ENCODE measurements around a stretch of chr7.

DNA sequence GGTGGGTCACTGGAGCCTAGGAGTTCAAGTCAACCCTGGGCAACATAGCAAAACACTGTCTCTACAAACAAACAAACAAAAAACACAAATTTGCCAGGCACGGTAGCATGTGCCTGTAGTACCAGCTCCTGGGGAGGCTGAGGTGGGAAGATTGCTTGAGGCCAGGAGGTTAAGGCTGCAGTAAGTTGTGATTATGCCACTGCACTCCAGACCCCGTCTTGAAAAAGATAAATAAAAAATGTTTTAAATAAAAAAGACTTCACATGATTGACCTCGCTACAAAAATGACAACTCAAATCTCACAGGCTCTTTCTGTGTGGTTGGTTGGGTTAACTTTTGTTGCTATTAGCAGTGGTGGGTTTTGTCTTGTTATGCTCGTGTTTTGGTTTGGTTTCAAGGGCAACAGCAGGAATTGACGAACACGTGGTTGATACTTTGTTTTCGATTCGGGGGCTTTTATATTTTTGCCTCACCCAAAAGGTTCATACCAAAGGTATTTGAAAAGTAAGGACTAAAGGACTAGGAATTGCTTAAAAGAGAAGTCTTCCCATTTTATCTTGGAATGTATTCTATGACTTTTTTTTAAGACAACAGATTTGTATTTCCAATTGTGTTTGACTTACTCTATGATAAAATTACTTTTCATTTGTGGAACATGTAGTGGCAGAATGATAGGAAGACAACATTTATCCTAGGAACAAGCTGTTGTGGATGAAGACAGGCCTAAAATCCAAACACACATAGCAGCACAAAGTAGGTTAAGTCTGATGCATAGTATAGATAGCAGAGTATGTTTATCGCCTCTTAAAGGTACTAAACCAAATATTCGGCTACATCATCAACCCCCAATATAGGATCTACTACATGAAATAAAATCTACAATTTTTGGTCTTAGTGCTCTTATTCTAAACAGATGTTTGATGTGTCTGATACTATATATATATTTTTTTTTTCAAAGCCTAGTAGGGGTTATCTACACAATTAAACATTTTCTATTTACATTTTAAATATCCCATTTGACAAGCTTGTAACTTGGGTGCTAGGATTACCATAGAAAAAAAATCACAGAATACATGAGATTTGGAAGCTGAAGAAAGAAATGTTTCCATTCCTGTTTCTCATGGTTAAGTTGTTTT, 226.8 kb upstream of the MKLN1 start:
- RRBS = no CpG with 5 or more reads among the region's 10 CpGs

GRCh38 chr7:131203119-131203732, 124.5 kb upstream of the MKLN1 start:
- RRBS = no CpG with 5 or more reads among the region's 4 CpGs

DNA sequence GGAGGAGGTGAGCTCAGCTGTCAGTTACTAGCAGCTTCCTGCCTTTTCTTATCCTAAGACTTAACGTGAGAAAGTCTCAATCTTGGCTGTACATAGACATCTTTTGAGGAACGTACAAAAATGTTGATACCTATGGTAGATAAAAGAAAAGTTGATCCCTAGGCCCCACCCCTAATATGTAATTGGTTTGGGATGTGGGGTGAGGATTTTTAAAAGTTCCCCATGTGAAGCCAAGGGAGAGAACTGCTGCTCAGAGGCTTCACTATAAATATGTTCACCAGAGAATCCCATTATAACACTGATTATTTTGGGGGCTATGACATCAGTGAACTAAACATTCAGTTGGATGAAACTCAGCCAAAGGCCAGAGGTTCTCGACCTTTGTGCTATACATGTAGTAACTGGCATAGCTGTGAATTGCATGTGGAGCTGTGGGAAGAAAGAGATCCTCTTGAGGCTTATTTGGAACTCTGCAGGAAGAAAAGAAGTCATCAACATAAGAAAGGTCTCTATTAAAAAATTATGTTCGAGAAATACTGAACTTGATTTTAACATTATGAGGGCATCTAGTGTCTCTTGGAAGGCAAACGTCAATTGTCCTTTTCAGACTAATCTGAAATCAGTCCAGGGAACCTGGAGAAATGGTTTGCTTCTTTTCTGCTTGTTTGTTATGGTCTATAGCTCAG, 26.6 kb upstream of the MKLN1 start:
- RRBS = no CpG with 5 or more reads among the region's 5 CpGs

DNA sequence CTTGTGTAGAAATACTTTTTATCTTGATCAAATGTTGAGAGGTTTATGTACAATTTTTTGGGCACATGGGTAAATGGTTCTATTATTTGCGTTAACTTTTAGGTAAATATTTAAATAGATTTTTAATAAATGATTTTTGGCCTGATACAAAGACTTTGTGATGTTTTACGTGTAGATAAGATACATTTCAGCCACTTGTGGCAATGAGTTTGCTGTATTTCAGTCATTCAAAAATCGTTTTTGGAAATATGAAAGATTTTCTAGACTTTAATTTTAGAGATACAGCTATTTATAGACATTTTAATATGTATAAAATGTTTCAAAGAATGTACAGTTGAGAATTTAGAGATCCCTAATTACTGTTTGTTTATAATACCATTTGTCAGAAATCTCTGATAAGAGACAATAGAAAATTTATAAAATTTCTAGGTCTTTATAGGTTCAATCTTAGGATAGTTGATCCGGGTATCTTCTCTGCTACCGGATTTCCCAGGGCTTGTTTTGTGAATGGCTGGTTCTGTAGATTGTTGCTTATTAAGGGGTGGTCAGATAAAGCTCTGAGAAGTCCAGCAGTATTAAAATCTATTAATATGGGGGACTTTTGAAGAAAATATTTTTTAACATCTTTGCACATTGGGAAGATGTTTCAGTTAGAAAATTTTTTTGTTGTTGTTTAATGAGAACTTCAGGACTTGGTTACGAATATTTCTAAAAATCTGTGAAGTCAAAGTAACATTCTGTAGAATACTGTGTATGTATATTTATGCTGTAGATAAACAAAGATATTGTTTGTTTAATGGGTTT, 7.1 kb downstream of the MKLN1 start:
- RRBS = no CpG with 5 or more reads among the region's 6 CpGs

- RRBS = no CpG with 5 or more reads among the region's 21 CpGs
These were observed 49.8 kb downstream of the PODXL start for GRCh38 chr7:131506472-131507137.

DNA sequence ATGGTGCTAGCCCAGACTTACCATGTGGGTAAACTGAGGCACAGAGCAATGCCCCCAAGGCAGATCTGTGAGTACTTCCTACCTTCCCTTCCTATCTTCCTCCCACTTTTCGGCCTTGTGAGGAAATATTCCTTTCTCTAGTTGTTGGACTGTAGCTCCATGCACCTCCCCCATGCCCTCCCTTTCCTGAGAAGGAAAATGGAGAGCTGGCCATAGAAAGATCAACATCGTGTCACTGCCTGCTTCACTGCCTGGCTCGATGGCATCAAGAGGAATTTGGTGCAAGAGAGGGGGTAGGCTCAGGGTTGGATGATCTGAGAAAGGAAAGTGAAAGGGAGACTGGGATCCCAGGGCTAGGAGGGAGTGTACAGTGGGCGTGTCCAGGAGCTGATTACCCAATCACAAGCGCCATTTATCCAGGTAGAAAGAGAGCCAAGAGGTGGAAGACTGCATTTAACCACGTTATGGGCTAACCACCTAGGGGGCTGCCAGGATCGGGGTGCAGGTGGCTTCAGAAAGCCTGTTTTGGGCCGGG, 10.4 kb downstream of the PODXL start:
- RRBS = no CpG with 5 or more reads among the region's 8 CpGs

DNA sequence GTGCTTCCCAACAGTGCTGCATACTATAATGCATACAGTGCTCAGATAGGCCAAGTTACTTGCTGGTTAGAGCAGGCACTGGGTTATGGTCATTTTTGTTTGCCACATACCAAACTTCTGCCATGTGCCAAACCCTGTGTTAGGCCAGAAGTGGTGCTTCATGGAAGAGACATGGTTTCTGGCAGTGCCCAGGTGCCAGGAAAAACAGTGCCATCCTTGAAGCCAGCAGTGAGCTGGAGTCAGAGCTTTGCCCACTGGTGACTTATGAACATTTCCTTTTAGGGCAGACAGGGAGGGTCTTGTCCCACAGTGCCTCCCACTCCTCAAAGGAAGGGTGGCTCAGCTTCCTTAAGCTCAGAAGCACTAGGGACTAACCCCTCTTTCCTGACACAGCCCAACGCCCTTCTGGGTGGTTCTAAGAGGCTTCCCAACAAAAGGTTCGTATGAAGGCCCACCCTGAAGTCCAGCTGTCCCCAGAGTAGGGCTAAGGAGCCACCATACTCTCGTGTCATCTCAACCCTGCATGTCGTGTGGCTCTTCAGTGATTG, 2.0 kb downstream of the PODXL start:
- RRBS = no CpG with 5 or more reads among the region's 4 CpGs

DNA sequence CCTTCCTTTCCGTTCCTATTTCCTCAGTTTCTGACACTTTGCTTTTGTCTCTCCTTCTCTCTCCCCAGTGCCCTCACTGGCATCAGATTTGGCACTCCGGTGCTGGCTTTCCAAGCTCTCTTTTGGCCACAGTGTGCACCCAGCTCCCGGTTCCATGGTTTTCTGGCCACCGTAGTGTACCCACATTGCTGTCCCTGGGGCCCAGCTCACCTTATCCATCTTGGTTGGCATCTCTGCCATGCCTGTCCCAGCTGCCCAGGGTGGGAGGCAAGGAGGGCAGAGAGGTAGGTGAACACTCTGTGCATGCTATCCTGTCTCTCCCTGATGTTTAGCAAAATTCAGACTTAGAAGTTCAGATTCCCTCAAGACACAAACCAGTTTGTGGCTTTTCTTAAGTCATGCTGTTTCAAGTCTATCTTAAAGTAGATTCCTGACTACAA, 142.1 kb downstream of the PLXNA4 start:
- RRBS = 69% methylated on average over 1 of the region's 4 CpGs

GRCh38 chr7:132655419-132655879, 79.2 kb upstream of the PLXNA4 start:
- RRBS = 6% methylated on average over 3 of the region's 10 CpGs

DNA sequence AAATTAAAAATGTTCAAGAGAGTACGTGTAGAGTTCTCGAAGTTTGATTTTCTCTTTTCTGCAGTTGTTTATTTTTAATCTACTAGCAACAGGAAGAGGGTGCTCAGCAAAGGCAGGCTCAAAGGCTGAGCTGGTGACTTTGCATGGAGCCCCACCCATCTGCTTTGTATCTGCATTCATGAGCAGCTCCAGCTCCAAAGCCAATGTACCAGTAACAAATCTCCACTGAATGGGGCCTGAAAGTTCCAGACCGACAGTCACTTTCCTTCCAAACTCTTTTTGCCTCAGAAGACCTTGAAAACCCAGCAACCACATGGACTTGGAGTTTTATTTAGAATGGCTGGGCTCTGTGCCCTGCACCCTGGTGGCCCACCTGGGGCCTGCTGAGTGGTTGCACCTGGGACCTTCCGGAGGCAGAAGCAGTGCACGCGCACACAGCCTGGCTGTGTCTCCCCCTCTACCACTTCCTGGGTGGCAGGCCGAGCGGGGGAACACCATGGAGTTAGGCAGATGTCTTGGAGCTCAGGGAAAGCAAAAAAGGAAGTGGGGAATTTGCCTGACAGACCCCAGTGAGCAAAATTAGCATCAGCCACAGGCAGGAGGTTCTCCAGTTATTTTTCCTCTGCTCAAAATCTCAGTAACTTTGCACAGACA, 195.1 kb upstream of the PLXNA4 start:
- RRBS = no CpG with 5 or more reads among the region's 8 CpGs

- RRBS = no CpG with 5 or more reads among the region's 6 CpGs
These were observed 140.9 kb downstream of the CHCHD3 start for GRCh38 chr7:132940625-132941669.

GRCh38 chr7:133501844-133502213, 249.0 kb downstream of the EXOC4 start:
- RRBS = no CpG with 5 or more reads among the region's 6 CpGs

GRCh38 chr7:133725497-133726077, 401.6 kb upstream of the LRGUK start:
- RRBS = no CpG with 5 or more reads among the region's 4 CpGs

DNA sequence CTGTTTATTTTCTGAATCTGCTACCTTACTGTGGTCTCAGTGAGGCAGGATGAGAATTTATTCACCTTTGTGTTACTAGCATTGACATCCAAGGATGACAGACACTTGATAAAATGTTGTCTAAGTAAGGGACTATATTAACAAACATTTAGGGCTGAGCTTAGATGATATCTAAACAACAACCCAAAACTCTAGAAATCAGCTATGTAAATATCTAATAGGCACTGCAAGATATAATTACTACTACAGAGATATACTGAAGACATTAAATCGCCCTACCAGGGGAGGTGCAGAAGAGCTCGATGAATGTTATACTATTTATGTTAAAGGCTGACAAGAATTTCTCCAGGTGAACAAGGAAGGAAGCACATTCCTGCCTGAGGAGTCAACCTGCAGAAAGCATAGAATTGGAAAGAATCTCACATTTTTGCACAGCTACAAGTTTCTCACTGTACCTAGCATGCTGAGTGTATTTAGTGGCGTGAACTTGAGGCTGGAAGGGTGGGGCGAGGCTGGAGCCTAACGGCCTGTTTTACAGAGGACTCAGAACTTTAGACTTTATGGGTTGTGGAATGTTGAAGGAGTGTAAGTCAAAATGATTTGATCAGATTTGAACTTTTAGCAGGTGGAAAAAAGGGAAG, 373.7 kb upstream of the LRGUK start:
- RRBS = no CpG with 5 or more reads among the region's 5 CpGs

DNA sequence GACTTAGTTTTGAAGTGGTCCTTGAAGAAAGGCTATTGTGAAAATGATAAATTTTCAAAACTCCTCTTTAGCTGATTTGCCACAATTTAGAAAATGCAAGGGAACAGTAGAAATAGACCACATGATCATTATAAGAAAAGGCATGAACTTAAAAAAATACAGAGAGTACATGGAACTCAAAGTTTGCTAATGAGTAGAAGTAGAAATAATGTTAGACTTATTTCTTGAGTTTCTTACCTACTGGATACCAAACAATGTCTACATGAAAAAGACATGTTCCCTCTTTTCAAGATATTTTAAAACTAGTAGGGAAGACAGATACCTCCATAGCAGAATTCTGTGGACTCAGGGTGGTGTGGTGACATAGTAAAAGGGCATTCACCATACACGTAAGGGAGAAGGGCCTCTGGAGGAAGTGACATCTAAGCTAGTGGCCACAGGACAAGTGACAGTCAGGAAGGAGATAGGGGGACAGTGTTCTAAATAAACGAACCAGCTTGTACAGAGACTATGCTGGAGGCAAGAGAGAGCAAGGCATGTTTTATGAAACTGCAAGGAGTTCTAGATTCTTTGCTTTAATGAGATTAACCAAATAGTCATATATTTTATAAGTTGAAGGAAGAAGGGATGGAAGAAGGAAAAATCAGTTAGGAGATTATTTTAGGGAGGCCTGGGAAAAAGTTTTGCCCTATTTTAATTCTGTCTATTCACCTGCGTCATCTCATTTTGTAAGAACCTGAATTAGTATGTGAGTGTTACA, 321.7 kb upstream of the LRGUK start:
- RRBS = no CpG with 5 or more reads among the region's 3 CpGs

DNA sequence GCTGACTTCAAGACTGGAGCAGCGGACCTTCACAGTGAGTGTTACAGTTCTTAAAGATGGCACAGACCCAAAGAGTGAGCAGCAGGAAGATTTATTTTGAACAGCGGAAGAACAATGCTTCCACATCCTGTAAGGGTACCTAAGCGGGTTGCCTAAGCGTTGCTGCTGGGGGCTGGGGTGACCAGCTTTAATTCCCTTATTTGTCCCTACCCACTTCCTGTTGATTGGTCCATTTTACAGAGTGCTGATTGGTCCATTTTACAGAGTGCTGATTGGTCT, 13.2 kb downstream of the AKR1B15 start:
- RRBS = no CpG with 5 or more reads among the region's 4 CpGs

GRCh38 chr7:134593801-134594293, 44.9 kb downstream of the AKR1B15 start:
- RRBS = no CpG with 5 or more reads among the region's 2 CpGs

- RRBS = no CpG with 5 or more reads among the region's 5 CpGs
These were observed 60.1 kb upstream of the CALD1 start for GRCh38 chr7:134719297-134719674.

DNA sequence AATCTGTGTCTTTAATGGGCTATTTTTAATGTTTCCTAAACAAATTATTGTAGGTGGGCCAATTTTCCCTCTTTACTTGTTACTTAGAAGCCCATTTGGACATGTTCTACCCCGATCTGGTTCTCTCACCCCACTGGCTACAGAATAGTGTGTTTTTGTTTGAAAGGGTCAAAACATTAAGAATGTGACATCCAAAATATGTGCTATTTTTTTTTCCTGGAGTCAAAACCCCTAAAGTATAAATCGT, 32.2 kb downstream of the CALD1 start:
- RRBS = no CpG with 5 or more reads among the region's 2 CpGs

DNA sequence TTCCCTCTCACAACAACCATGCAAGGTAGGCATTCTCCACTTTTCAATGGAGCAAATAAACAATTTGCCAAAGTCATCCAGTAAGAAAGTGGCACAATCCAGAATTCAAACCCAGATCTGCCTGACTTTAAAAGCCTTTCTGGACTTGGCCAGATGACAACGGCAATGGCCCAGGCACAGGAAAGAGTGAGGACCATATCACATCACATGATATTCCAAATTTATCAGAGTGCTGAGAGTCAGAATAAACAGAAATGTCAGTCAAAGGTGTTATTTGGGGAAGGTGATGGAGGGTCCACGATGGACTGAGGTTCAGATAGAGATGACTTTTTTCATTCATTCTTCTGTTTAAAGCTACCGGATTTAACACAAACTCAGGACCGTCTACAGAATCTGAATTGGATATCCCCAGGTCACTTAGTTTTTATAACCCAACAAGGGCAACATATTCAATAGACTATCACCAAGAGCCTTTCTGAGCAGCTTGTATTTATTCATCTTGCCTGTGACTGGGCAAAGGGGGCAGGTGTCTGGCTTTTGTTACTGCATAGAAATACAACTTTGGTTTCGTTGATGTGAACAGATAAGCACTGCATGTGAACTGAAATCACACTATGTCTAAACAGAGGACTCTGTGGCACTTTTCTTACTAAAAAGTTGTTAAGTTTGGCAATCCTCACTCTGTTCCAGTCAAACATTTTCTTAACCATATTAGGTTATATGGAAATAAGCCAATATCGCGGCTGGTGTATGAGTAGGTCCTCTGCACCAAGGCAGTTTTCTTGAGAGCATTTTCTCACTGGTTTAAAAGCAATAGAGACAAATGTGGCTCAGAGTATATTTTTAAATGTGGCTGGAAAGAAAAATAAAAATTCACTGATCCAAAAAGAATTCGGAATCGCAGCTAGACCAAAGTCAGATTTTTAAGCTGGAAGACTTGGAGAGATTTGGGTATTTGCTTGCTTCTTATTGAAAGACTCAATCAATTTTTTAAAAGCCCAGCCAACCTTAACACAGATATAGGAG, 48.3 kb downstream of the CALD1 start:
- RRBS = no CpG with 5 or more reads among the region's 9 CpGs